Mucosa of descending colon (tissue), 1 donor: Measurements from ENCODE around the genes GARIN1B, TNPO3 and TSPAN33.

DNA sequence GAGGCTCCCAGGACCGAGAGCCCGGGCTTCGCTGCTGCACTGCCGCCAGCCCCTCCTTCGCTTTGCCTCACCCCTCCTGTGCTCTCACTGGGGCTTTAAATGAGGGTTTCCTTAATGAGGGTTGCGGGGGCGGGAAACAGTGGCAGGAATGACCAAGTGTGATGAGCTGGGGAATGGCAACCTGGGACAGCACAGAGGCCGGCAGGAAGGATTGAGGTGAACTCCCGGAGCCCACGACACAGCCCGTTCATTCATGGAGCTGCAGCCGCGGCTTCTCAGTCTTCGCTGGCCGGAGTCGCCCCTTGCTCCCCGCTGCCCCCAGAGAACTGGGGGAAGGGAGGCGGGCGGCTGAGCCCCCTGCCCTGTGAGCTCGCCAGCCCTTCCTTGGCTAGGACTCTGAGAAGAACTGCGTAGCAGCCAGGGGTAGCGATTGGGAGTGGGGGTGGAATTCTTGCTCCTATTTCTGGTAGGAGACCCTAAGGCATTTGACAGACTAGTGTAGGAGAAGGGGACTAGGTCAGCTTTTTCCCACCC lies 1.6 kb upstream of the LRRC4 start:
- PRO-cap: no peak

DNA sequence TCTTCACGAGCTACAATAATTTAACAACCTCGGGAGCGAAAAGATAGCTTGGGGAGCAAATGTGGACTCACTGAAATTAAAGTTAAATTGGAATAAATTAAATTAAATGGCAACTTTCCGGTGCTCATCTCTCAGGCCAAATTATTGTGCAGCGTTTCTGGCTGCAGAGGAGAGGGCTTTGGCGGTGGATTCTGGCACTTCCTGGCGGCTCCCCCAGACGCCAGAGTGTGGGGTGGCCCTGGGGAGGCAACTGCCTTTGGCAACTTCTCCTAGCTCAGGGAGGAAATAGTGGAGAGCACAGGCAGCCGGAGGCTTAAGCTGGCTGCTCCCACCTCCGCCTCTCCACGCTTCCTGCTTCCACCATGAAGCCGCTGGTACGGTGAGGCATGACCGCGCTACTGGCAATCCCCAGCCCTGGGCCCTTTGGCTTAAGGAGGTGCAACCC lies 90.3 kb upstream of the LRRC4 start:
- PRO-cap: no peak

DNA sequence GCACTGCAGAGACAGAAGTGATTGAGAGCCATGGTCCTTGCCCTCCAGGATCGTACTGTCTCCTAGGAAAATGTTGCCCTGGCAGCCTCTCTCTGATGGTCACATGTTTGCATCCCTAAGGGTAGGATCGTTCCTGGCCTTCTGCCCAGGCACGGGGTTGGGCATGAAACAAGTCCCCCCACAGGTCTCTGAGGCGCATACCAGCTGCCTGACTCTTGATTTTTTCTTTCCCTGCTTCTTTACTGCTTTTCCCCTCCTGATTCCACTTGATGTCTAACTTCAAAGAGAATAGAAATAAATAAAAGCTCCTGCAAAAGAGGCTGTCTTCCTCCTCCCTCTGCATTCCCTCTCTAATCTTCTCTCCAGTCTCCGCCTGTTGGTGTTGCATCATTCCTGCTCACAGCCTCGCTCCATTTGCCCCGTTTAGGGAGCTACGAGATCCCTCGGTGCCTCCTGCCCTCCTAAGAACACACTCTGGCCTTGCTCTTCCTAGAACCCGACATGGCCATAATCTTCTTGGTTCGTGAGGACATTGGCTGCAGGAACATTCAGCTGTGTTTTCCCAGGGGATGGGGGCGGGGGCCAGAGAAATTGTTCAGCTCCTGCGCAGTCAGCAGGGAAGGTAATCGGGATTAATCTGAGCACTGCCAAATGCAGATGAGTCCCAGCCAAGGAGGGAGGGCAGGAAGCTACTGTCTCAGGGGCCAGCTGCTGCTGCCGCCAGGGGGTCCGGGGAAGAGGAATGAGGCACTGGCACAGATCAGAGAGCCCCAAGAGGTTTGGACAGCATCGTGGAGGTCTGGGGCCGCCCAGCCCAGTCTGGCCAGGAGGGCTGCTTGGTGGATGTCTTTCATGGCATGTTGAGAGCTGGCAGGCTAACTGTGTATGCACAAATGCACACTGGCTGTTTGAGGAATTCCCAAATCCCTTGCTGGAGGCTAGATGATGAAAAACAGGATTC lies 26.1 kb downstream of the LEP start:
- PRO-cap: no peak

- PRO-cap: no peak
Observed at GRCh38 chr7:128323837-128324162, 19.9 kb downstream of the RBM28 start.

DNA sequence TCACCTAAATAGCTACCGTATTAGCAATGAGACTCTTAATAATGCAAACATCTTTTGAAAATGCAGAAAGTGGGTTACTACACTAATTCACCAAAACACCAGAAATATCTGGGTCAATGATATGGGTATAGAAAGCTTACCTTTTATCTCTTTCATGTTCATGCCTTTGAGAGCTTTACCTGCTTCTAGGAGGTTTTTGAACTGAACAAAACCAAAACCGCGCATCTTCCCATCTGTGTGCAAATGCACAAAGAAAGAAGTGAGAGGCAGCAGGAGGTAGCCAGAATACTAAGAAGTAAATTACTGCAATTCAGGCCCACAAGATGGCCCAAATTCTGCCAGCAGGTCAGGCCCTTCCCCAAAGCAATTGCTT lies 5.6 kb downstream of the RBM28 start:
- PRO-cap: no peak

- PRO-cap: no peak
Observed at GRCh38 chr7:128407317-128408533, 2.1 kb downstream of the IMPDH1 start.

- PRO-cap: no peak
Observed at GRCh38 chr7:128408534-128409353, 1.0 kb downstream of the IMPDH1 start.

DNA sequence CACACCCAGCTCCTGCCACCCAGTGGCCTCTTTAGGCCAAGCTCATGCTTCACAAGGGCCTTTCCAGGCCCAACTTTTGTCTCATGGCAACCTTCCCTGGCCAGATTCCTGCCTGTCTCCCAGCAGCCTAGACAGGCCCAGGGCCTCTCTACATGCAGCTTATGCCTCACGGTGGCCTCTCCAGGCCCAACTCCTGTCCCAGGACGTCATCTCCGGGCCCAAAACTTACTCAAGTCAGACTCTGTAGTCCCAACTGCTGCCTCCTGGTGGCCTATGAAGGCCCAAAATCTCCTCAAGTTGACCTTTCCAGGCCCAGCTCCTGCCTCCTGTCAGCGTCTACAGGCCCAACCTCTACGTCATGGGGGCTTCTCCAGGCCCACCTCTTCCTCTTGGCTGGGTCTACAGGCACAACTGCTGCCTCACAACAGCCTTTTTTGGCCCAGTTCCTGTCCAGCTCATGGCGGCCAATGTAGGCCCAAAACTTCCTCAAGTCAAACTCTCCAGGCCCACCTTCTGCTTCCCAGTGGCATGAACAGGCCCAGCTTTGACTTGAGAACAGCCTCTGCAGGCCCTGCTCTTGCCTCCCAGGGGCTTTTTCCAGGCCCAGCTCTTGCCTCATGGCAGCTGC lies 20.4 kb upstream of the GARIN1A start:
- PRO-cap: no peak

- PRO-cap: no peak
Observed at GRCh38 chr7:128655871-128656306, 16.2 kb upstream of the GARIN1A start.

DNA sequence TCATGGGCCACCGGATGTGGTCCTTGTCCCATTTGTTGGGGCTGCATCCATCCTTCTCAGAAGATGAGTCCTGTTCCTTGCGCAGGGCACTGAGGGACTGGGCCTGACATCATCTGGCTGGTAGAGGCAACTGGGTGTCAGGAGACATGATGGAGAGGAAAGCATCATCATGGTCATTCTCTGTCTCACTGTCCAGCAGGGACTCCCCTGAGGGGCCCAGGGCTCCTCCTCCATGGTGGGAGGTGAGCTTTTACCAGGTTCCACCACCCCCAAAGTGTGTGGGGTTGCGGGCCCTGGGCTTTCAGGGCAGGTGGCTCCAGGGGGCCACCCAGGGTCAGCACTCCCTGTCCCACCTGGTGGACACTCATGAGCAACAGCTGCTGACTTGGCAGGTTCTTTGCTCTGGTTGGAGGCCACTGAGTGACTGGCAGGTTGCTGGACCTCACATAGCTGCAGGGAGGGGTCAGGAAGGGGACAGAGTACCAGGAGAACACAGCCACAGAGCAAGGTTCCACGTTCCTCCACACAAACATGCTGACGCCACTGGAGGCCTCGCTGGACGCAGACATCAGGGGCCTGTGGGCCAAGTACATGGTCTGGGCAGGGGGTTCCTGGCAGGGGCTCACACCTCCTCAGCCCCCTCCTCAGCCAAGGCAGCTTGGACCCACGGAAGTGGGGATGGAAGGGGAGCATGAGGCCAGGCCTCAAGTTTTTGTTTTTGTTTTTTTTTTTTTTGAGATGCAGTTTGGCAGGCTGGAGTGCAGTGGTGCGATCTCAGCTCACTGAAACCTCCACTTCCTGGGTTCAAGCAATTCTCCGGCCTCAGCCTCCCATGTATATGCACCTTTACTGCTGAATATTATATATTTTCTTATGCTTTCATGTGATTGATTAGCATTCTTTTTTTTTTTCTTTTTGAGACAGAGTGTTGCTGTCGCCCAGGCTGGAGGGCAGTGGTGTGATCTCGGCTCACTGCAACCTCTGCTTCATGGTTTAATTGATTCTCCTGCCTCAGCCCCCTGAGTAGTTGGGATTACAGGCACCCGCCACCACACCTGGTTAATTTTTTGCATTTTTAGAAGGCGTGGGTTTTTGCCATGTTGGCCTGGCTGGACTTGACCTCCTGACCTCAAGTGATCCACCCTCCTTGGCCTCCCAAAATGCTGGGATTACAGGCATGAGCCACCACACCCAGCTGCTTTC lies 13.5 kb upstream of the GARIN1A start:
- PRO-cap: no peak

GRCh38 chr7:128715036-128715464 lies at the start of gene GARIN1B:
GARIN1B (plus strand) TSS chr7:128715391.
- PRO-cap: no peak

GRCh38 chr7:128758528-128759314 lies 16.9 kb downstream of the OPN1SW start:
- PRO-cap: no peak

DNA sequence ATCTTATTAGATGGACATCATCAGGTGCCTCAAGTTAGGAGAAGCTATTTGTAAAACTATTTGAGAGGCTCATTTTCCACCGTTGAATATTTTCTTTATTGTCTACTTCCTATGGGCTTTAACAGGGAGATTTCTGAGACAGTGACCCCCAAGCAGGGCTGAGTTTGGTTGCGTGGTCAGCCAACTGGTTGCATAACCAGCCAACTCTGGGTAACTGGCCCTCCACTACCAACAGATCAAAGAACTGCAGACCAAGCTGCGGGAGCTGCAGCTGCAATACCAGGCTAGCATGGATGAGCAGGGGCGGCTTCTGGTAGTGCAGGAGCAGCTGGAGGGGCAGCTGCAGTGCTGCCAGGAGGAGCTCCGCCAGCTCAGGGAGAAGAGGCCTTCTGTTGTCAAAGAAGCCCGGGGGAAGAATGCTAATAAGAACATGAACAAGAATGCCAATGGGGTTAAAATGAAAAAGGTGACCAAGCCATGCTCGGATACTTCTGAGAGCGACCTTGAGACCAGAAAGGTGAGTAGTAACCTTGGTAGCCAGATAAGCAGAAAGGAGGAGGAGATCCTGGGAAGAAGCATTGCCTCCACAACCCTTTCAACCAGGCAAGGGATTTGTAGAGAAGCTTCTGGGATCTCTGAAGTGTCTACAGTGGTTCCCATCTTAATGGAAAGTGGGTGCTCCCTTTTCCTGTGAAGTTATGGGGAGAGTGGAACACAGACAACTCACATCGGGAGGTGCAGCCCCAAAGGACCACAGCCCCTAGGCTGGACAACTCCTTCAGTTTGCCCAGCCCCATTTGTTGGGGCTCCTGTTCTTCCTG lies 15.6 kb upstream of the FLNC start:
- PRO-cap: no peak

DNA sequence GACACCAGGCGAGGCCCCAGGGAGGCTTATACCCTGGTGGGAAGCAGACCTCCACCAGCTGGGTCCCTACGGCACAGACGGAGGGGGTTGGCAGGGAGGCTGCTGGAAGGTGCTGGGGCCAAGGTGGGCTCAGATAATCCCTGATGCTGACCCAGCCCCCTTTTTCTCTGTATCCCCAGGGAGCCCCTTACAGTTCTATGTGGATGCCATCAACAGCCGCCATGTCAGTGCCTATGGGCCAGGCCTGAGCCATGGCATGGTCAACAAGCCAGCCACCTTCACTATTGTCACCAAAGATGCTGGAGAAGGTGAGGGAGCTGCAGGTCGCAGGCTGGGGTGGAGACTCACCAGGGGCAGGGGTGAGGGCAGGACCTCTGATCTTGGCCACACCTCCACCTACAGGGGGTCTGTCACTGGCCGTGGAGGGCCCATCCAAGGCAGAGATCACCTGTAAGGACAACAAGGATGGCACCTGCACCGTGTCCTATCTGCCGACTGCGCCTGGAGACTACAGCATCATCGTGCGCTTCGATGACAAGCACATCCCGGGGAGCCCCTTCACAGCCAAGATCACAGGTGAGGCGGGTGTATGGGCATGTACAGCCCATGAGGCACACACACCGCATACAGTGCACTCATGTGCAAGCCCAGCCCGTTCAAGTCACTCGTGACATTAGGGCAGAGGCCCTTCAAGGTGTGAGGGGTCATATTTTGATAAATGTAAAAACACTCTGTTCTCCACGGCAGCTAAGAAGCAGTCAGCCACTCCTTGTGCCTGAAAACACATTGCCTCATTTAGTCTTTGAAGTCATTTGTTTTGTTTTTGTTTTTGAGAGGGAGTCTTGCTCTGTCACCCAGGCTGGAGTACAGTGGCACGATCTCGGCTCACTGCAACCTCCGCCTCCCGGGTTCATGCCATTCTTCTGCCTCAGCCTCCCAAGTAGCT lies 11.3 kb upstream of the ATP6V1F start:
- PRO-cap: no peak

DNA sequence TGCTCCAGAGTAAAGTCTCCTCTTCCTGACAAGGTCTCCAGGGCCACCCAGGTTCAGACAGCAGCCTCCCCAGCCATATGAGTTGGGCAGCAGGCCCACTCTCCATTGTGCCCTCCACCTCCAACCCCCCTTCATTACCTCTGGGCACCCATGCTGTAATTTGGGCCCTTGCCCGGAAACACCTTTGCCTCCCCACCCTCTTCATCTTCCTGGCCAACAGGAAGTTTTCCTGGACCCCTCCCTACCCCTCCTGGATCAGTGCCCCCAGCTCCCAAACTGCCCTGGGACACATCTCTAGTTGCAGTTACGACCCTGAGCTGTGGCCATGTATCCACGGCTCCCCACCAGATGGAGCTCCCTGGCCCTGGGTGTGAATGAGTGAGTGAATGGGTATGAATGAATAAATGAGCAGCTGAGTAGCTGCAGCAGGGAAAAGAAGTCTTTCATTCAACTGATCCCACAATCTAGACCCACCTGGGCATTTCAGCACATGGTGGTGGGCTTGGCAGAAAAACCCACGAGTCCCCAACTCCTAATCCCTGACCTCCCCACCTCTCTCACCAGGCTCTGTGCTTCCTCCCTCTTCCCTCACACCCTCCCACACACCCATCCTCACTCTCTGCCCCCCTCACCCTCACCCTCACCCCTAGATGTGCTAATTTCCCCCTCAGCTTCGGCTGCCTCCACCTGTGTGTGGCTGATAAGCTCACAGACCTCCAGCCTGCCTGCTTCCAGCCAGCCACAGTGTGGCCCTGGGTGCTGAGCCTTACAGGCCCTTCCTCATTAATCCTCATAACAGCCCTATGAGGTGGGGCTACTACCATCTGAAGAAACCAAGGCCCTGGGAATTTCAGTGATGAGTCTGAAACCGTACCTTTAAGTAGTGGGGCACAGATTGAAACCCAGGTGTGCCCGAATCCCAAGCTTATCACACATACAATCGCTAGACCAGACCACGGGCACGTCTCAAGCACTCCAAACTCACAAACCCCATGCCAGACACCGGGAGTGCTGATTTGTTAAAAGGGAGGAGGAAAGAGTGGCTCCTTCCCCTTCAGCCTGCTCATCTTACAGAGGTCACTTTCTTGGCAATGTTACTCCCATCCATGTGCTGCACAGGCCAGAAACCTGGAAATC lies 2.4 kb upstream of the ATP6V1F start:
- PRO-cap: no peak

GRCh38 chr7:128900281-128900665 lies 10.2 kb downstream of the KCP start:
- PRO-cap: no peak

DNA sequence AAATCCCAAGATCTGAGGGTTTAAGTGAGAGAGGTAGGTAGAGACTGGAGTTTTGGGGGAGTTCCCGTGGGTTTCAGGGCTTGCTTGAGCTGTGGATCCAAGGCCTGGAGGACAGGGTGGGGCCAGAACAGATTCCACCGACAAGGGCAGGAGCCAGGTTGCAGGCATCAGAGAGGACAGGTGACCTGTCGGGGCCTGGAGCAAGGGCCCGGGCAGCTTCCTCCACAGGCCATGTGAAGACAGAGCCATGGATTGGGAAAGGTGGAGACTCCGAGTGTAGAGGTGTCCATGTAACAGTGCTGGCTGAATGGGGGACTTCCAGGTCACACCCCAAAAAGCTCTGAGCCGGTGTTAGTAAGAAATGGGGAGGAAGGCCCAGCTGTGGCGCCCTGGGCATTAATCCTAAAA lies 4.2 kb upstream of the IRF5 start:
- PRO-cap: no peak

GRCh38 chr7:129054040-129054360 lies 911 bp downstream of the TNPO3 start:
- PRO-cap: no peak

- PRO-cap: bidirectional peak, plus-strand start at chr7:129054626, minus-strand start at chr7:129054494; bidirectional peak, plus-strand start at chr7:129055226, minus-strand start at chr7:129054900
Observed at GRCh38 chr7:129054361-129055438, at the start of gene TNPO3. TNPO3 (minus strand) TSS chr7:129055111.

DNA sequence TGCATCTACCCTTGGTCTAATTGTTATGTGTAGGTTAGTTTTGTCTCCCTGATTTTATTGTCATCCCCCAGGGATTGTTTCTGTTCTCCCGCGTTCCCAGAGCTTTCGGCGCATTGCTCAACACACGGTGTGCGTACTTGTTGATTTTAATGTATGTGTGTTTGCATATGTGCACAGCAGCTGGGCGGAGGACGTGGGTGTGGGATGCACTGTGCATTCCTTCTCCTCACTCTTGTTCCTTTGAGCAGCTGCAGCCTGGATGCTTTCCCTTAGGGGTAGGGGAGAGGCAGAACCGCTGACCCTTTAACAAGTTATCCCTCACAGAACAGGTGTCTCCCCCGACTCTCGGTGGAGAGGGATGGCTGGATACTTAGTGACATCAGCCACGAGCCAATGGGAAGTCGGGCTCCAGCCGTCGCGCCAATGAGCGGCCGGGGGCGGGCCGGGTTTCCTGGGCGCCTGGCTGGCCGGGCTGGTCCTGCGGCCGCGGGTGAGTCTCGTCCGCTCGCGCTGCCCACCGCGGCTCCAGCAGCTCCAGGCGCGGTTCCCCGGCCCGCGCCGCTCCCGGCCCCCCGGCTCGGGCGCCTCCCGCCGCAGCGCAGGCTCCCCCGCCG lies at the start of gene TSPAN33:
TSS of gene TSPAN33 (plus strand) at position 452 of the 614 bp plus-strand sequence.
- PRO-cap: bidirectional peak, plus-strand start at position 436 of the sequence, minus-strand start at position 345 of the sequence